LNCaP clone FGC (cell line): ENCODE measurements around the gene SLU7.

GRCh38 chr5:158175993-158176658 lies 317.2 kb upstream of the CLINT1 start:
- RRBS, 2 experiments: no CpG with 5 or more reads among the region's 6 CpGs

GRCh38 chr5:158483274-158483473 lies 616.5 kb downstream of the EBF1 start:
- RRBS, 2 experiments: no CpG with 5 or more reads among the region's 3 CpGs

- RRBS, 2 experiments: no CpG with 5 or more reads among the region's 5 CpGs
These were observed 351.6 kb downstream of the EBF1 start for GRCh38 chr5:158748168-158748463.

GRCh38 chr5:158953777-158954583 lies 145.7 kb downstream of the EBF1 start:
- RRBS, 2 experiments: no CpG with 5 or more reads among the region's 11 CpGs

GRCh38 chr5:158997566-158997759 lies 102.3 kb downstream of the EBF1 start:
- RRBS, 2 experiments: no CpG with 5 or more reads among the region's 1 CpG

- RRBS, 2 experiments: no CpG with 5 or more reads among the region's 7 CpGs
These were observed 101.8 kb downstream of the EBF1 start for GRCh38 chr5:158997760-158998440.

DNA sequence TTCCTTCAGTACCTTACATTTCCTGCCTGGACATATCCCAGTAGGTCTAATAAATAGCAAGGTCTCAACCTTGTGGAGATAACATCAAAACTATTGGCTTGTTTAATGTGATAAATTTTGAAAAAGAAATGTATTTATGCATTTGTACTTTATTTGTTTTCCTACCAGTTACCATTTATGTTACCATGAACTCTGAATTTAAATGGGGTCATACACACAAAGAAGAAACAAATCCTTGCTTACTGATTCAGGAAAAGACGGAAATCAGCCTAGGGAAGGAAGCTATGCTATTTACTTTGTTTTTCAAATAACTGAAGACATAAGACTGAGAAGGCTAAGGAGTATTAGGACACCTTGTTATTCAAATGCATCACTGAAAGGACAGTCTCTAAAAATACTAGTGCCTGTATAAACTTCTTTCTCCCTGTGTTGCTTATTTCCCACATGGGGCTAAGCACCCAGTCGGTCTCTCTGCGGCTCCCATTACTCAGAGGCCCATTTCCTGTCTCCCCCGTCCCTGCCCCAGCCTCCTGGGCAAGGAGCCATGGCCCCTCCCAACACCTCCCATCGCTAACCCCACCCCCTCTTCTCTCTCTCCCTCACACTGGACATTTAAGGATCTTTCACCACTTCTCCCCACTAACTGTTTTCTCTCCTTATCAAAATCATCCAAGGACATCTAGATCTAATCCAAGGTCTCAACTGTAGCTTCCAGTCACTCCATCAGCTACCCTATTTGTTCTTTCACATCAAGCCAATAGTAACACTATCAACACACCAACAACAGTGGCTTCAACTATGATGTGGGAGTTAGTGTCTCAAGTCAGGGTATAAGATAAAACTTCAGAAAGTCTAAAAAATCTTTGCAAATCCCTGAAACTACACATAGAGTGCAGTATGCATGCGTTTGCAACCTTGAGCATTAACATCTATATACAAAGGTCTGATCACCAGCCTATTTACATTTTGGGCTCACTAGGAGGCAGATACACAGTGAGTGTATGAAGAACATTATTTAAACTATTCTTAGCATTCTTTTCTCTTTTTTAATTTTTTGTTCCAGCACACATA lies 81.9 kb downstream of the EBF1 start:
- RRBS, 2 experiments: no CpG with 5 or more reads among the region's 6 CpGs

DNA sequence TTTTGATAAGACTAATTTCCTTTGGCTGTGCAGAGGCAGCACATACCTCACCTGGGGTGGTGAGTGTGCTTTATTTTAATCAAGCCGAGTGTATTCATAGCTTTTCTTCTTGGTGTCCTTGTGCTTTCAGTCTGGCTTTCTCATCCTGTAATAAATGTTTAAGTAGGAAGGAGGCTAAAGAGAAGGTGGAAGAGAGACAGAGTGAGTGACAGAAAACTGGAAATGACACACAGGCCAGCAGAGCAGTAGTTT lies 3.1 kb upstream of the EBF1 start:
- RRBS, 2 experiments: no CpG with 5 or more reads among the region's 1 CpG

DNA sequence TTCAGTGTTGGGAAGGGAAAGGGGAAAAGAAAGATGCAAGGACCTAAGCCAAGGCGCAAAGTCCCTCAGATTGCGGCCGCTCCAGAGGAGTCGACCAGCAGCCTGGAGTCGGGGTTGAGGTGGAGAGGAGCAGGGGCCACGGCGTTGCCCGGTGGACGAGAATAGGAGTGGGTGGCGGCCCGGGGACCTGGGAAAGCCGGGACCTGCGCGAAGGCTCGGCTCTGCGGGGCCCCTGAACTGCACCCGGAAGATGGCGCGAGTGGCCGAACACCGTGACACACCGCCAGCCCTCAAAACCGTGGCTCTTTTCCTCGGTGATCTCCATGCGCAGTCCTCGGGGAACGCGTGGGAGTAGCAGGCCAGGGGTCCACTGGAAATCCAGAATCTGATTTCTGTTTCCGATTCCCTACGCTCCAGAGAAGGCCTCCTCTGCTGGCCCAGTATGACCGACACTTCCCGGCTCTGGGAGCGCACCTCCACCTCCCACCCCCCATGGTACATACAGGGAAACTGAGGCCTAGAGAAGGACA lies 4.6 kb upstream of the EBF1 start:
- RRBS, 2 experiments: 25 to 31% methylated on average over 6 of the region's 33 CpGs

GRCh38 chr5:159165828-159166621 lies 43.3 kb downstream of the RNF145 start:
- RRBS, 2 experiments: no CpG with 5 or more reads among the region's 2 CpGs

- RRBS, 2 experiments: no CpG with 5 or more reads among the region's 1 CpG
These were observed 33.8 kb downstream of the RNF145 start for GRCh38 chr5:159175556-159176046.

- RRBS, 2 experiments: no CpG with 5 or more reads among the region's 11 CpGs
These were observed 54.1 kb downstream of the PWWP2A start for GRCh38 chr5:160064919-160065827.

DNA sequence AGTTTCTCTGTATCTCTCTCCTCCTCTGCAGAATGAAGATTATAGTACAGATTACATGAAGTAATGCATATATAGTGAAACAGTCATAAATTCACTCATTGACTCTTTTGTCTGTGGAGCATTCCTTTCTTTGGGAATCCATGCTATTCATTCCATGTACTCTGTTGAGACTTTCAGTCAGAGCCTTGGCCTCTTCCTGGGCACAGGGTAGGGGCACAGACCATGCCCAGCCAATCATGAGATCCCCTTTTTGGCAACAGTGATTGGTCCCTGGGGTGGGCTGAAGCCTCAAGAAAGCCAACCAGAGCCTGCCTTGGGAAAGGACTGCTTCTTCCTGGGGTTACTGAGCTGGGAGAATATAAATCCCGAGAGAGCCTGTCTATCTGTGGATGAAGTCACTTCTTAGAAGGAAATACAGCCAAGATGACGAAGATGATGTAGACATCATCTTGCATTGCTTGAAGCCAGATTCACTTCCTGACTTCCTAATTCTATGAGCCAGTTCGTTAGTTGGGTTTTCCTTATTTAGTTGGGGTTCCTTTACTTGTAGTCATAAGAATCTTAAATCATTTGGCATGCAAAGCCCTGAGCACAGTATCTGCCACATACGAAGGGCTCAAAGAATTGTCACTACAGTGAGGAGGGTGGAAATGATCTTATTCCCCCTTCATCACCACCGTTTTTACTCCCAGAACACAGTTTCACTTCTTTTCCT lies 50.0 kb upstream of the PWWP2A start:
- RRBS, 2 experiments: no CpG with 5 or more reads among the region's 5 CpGs

DNA sequence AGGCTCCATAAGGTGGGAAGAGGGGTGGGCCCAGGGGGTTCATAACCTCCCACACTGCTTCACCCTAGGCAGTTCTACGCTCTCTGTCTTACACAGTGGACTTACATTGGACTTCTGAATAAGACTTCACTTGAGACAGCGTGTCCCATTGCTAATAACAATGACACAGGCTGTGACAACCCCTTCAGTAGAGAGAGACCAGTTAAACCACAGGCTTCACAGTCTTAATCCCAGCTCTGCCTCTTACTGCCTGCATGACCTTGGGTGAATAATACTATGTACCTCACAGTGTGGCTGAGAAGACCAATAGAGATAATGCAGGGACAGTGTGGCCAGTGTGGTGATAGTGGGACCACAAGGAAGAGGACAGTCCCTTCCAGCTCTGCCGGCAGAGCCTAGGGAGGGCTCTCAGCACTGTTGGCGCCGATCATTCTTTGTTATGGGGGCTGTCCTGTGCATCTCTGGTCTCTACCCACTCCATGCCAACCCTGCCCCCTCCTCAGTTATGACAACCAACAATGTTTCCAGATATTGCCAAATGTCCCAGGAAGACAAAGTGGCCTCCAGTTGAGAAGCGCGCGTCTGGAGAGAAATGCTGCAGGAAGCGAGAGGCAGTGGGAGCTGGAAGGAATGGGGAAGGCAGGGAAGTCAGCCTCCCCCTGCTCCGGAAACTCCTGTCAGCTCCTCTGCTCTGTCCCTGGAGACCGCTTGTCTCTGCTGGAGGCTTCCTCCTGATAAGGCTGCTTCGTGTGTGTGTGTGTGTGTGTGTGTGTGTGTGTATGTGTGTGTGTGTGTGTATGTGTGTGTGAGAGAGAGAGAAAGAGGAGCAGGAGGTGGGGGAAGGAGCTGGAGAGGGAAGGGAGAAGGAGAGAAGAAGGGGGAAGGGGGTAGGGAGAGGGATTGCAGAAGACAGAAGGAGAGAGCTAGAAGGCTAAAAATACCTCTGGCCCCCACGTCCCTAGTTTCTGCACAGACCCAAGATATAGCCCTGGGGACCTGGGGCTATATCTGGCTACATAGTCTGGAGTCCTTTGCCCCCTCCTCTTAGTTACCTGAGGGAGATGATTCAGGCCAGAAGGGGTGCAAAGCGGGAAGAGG lies 31.8 kb upstream of the FABP6 start:
- RRBS, 2 experiments: no CpG with 5 or more reads among the region's 14 CpGs

GRCh38 chr5:160261929-160262531 lies 32.7 kb downstream of the FABP6 start:
- RRBS, 2 experiments: 100% methylated on average over 1 of the region's 9 CpGs; no CpG with 5 or more reads in 1 of the 2 experiments

DNA sequence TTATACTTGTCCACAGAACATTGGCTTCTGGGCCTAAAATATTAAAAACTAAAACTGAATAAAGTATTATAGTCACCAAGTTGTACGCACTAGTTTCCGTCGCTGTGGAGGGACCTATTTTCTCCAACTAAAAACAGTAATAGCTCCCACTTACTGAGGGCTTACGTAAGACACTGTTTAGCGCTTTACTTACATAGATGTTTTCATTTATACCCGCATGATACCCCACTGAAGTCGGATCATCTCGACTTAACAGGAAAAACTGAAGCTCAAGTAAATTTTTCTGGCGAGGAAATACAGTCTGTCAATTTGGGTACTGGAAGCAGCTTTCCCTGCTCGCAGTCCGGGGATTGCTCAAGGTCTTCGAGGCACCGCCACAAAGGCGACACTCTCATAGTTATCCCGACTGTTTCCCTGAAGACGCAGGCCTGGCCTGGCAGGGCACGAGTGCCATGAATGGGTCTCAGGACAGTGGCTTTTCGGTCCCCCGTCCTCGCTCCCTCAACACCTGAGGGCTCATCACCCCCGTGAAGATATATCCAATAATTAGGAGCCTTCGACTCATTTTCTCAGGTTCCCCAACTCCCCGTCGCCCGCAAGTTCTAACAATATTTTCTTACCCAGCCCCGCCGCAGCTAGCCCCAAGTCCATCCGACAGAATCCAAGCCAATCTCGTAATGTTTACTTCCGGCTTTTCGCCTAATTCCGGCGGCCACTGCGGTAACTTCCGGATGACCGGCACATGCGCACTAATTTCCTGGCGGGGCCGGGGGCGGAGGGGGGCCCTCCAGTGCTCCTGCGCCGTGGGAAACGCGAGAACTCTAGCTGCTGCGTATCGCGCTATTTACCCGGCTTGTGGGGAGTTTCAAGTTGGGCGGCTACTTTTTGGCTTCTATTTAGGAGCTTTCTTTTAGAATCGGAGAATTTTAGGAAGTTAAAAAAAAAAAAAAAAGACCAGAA lies at the start of gene SLU7:
SLU7 (minus strand) TSS at position 679 of the 960 bp plus-strand sequence.
- RRBS, 2 experiments: 1% methylated on average over 7 of the region's 50 CpGs

GRCh38 chr5:160627026-160627482 lies 205.4 kb downstream of the PTTG1 start:
- RRBS, 2 experiments: no CpG with 5 or more reads among the region's 1 CpG

DNA sequence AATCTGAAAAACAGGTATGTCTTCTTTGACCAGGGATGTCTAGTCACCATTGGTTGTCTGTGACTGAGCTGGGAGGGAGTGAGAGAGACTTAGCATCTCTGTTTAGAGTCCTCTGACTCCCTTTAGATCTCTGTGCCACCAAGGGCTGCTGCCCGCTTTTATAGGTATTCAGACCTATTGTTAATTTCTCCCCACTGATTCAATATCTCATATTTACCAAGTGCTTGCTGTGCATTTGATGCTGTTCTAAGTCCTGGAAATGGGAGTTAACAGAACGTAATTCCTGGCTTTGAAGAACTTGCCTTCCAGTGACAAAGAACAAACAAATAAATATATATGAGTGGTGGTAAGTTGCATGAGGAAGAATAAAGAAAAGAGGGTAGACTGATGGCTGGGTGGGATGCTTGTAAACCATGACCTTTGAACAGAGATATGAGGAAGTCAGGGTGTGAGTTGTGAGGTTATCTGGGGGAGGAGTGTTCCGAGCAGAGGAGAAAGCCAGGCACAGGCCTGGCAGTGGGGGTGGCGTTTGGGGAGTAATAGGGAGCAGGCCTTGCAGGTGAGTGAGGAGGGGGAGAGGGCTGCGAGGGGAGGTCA lies 213.2 kb downstream of the PTTG1 start:
- RRBS, 2 experiments: no CpG with 5 or more reads among the region's 5 CpGs

GRCh38 chr5:161169035-161169528 lies 317.1 kb upstream of the ATP10B start:
- RRBS, 2 experiments: no CpG with 5 or more reads among the region's 7 CpGs

- RRBS, 2 experiments: no CpG with 5 or more reads among the region's 5 CpGs
These were observed 4.1 kb upstream of the CCNG1 start for GRCh38 chr5:163433164-163433763.